ENCODE measurements around a stretch of chr14.

DNA sequence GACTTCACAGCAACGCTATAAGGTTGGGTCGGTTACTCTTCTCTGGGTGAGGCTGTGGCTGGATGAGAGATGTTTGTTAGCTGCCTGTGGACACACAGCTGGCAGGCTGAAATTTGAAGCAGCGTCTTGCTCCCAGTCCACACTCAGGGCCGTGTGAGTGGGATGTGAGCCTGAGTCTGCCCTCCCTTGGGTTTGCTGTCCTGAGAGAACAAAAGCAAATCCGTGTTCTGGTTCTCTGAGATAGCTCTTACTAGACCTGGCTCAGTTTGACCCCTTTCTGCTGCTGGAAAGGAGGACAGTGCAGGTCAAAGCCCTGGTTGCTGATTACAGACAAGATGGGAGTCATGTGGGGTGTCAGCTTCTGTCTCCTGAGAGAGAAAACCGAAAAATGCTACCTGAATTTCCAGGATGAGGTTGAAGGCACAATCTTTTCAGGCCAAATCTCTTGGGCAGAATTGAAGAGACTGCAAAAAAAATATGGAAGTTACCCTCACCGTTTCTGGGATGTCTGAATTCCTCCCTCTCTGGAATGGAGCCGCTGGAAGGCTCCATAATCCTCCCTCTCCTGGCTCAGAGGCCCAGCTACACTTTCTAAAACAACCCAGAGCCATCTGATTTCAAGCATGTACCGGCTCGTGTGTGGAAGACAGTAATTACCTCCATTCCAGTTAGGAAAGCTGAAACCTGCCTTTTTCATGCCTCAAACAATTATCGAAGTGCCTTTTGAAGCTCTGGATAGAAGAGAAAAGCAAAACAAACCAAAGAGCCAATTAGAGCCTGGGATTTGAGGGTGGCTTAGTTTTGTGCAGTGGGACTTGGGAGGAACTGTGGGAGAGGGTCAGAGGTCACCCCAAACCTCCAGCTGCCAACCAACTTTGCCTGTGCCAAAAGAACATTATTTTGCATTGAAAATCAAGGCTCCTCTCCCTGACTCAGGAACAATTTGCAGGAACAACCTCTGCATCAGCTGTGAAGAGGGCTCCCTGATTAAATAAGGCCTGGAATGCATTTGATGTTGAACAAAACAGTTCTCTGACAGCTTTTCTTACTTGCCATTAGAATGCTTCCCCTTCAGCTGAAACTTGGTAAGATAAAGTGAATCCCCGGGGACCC lies 270.6 kb downstream of the ZFP36L1 start:
- PRO-cap: no peak

GRCh38 chr14:68527186-68527966 lies 265.5 kb downstream of the ZFP36L1 start:
- PRO-cap: no peak

DNA sequence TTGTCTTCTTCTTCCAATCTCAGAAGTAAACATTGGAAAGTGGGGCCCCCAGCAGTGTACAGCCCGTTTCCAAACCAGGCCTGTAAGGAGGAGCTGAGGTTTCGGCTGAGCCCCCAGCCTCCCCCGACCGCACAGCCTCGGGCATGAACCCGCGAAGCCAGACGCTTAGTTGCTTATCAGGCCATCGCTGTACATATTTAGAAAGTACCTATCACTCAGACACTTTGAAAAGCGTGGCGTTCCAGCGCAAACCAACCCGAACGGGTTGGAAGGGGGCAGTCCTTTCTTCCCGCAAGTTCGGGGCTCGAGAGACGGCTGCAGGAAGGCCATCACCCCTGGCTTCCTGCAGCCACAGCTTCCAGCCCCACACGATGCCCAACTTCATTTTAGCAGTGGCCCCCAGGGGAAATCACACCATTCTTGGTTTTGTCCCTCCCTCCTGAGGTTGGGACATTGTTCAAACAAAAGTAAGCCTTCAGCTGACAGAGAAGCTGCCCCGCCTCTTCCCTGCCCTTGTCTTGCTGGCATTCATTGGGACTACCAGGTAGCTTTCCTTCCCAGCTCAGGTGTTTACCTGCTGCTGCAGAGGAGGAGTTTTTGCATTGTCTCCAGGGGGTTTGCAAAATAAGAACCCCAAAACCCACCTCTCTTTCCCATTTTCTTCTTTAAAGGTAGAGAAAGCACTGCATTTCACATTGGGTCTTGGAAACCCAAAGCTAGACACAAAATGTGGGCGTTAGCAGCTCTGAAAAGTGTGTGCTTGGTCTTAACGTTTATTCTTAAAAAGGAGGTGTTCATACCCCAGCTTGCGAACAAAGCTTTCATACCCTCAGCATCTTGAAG lies 163.9 kb downstream of the ZFP36L1 start:
- PRO-cap: bidirectional peak, plus-strand start at position 222 of the sequence, minus-strand start outside the sequence; bidirectional peak, plus-strand start at position 557 of the sequence, minus-strand start at position 388 of the sequence

DNA sequence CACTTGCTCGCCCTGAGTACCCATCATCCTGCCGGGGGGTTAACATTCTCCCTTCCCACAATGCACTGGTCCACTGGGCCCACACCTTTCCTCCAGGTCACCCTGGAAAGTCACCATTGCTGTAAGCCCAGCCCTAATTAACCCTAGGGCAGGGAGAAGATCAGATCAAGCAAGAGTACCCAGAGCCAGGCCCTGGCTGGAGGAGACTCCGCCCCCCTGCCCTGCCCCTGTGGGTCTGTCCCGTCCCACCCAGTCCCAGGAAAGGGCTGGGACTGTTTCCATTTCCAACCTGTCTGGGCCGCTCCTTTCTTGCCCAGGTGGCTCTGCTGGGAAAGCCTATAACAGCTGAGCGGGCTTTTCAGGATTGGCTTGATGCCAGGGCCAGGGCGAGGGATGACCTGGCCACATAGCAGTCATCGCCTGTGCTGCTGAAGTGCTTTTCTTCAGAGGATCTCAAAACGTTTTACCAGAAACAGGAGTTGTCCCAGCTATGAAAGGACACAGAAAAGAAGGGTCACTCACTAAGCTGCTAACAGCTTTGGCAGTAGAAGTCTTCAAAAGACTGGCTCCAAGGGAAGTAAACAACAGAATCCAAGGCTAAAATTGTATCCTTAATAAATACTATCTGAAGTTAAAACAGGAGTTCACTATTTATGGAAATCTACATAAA lies 86.9 kb downstream of the ZFP36L1 start:
- PRO-cap: no peak

GRCh38 chr14:68727652-68728256 lies 65.1 kb downstream of the ZFP36L1 start:
- PRO-cap: no peak

- PRO-cap: no peak
These were observed 13.6 kb upstream of the ZFP36L1 start for GRCh38 chr14:68806501-68806915.

GRCh38 chr14:68821429-68821768 lies 28.5 kb upstream of the ZFP36L1 start:
- PRO-cap: no peak

- PRO-cap: no peak
These were observed 29.3 kb upstream of the ZFP36L1 start for GRCh38 chr14:68822173-68822648.

DNA sequence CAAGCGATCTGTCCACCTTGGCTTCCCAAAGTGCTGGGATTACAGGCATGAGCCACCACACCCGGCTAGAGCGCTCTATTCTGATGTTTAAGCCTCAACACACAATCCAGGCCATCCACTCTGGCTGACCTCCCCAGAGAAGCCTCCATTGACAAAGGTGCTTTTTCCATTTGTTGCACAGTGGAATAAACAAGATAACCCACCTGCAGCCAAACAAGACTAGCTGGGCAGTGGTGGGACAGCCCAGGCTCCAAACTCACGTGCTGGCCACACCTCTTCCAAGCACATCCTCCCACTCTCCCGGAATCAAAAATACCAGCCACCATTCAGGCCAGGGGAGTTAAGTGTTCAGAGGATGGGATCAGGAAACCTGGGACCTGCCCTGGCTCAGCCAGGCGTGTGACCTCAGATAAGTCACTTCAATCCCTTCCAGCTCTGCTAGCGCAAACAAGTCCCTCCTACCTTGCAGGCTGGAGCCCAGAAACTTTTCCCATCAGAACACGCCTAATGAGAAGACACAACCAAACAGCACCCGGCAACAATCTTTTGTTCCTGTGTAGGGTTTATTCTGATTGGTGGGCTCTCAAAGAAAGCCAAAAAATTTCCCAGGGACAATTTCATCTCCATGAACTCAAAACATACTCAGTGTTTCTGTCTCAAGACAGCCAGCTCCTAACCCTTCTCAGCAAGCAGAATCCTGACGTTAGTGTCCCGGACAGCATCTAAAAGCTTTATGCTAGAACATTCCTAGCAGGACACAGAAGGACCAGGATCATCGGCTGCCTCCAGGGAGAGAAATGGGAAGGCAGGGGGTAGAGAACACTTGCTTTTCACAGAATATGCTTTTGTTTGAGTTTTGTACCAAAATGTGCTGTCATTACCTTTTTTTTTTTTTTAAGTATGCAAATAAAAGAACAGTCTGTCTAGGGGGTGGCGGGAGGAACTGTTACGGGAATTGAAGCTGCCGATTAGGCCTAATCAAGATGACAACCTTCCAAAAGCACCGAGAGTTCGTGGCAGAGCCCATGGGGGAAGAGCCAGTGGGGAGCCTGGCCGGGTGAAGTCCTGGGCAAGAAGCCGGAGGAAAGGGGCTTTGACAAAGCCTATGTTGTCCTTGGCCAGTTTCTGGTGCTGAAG lies 43.1 kb downstream of the ACTN1 start:
- PRO-cap: no peak

- PRO-cap: no peak
These were observed 30.3 kb downstream of the ACTN1 start for GRCh38 chr14:68948674-68949255.

DNA sequence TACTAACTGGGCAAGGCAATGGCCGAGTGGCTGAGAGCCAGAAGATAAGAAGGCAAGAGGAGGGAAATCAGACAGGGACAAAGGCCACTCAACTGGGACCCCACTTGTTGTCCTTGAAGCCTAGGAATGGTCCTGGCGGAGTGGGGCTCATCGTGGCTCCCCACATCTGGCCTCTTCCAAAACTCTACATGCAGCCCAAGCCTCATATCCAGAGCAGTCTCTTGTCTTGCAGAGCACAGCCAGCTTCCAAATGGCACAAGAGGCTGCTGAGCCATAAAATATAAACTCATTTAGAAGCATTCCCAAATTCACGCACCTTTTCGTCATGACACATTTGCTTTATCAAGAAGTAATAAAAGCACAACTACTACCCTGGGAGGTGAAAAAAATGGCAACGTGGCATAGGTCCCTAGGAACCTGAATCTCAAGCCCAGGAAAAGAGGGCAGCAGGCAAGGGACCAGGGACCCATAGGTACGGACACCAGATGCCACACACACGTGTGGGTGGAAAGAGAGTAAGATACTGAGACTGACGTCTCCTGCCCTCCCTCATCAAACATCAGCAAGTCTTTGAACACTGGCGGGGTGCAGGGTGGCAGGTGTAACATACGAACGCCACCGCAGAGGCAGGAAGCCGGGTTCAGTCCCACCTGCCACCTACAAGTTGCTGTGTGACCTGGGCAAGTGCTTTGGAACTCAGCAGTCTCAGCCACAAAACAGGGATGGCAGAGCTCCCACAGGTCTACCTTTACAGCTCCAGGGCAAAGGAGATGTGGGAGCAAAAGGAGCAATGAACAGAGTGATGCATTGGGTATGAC lies 11.2 kb downstream of the ACTN1 start:
- PRO-cap: no peak

- PRO-cap: no peak
These were observed 76.9 kb upstream of the ACTN1 start for GRCh38 chr14:69055960-69056404.

- PRO-cap: no peak
These were observed 80.7 kb upstream of the ACTN1 start for GRCh38 chr14:69059704-69060280.

GRCh38 chr14:69079362-69080054 lies 73.4 kb downstream of the DCAF5 start:
- PRO-cap: no peak

GRCh38 chr14:69226214-69226582 lies 33.8 kb upstream of the GALNT16 start:
- PRO-cap: no peak

DNA sequence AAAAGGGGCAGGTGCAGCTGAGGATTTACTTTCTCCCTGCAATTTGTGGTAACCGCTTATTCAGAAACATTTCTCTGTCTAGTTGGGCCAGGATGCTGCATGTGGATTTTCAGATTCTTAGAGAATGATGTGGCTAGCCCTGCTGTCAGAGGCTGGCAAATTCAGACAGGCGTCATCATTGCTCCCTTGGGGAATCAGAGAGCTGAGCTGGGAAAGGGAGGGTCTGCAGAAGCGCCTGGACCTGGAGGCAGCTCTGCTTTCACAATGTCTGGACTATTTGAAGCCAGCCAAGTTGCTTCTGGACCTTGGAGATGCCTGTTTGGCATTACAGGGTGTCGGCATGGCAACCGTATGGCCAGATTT lies 3.4 kb downstream of the GALNT16 start:
- PRO-cap: no peak

DNA sequence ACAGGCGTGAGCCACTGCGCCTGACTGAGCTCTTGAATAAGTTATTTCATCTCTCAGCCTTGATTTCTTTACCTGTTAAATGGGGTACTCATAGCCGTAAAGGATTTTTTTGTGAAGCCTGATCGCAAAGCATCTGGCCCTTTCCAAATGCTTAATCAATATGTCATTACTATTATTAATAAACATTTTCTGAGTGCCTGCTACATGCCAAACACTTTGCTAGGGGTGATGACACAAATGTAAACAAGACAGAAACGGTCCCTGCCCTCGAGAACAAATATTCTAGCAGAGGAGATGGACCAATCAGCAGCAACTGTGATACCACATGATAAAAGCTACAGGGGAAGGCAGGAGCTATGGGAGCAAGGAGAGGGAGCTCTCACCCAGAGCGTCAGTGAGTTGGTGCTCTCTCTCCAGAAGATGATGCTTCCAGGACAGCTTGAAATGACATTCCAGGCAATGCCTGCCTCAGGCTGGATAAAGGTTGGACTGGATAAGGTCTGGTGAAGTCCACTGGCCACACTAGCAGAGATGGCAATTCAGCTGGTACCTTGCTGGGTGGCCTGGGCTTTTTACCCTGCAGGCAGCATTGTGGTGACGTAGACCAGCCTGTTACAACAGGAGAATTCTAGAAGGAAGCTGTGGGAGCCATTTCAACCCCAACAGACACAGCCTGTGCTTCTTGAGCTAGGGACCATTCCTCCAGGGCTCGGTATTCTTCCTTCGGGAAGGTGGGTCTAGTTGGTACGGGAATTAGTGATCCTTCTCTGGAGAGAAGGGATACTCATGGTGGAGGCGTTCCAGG lies 41.1 kb downstream of the ERH start:
- PRO-cap: no peak

- PRO-cap: no peak
These were observed 12.3 kb downstream of the ERH start for GRCh38 chr14:69385688-69386265.

- PRO-cap: no peak
These were observed 53.5 kb downstream of the SUSD6 start for GRCh38 chr14:69664907-69665330.

DNA sequence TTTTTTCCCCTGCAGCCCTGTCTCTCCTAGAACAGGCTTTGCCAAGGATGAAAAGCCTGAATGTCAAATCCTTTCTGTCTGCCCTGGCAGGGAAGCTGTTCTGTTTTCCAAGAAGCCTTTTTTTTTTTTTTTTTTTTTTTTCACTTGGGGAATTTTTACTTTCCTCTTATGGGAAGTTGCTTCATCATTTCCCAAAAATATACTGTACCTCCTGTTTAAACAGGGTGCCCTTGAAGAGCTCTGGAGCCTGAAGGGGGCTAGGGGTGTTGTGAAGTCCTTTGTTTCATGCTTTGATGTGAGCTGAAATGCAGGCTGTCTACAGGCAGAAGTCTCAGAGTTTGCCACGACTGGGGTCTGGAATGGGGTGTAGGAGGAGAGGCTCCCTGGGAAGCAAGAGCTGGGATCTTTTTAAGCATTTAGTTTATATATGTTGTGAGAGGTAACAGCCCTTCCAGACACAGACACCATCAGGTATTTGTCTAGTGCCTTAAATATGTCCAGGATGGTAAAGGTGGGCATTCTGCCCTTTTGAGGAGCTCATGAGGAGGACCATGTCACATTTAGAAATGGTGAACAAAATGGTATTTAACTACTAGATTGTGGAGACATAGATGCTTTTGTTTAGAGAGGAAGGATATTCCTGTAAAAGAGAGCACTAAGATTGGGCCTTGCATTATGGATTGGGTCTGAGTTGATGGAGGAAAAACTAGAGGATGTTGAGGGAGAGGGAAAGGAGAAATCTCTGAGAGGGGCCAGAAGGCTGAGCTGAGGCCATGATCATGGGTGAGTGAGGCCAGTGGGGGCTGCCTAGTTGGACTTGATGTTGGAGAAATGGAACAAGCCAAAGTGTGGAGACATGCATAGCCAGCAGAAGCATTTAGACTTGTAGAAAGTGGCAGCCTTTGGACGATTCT lies 71.7 kb downstream of the SUSD6 start:
- PRO-cap: no peak

All from H9 (cell line).